Breast (tissue), 4 donors: ENCODE measurements around a stretch of chrX.

GRCh38 chrX:41921964-41922442 is 1.4 kb downstream of the CASK start:
- PRO-cap, 3 experiments = peak in 1 of 3 experiments; most common plus-strand start chrX:41922307 (in 1)
- RRBS = no CpG with 5 or more reads among the region's 12 CpGs

GRCh38 chrX:41946104-41946488 is 22.7 kb upstream of the CASK start:
- PRO-cap, 3 experiments = no peak in any of the 3 experiments
- RRBS = no CpG with 5 or more reads among the region's 5 CpGs

DNA sequence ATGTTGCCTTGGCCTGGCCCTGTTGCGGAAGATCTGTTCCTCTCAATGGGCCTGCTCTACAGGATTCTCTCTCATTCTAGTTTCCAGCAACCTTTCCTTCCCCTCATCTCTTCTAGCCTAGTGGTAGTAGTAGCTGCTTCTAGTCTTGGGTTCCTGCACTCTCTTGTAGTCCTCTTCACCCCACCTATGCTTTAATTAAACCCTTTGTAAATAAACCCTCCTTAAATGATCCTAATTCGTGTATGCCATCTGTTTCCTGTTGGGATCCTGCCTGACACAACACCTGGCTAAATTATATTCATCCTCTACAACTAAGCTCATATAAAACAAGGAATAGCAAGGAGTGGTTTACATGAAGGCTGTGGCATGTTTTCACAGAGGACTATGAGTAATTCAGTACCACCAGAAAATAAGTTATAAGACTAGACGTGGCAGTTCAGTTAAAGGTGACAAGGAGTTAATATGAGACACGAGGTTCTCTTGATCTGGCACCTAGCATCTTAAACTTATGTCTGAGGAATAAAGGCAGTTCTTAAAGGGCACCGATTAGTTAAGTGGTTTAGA is 95.6 kb upstream of the MAOA start:
- PRO-cap, 3 experiments = no peak in any of the 3 experiments
- RRBS = no CpG with 5 or more reads among the region's 5 CpGs

DNA sequence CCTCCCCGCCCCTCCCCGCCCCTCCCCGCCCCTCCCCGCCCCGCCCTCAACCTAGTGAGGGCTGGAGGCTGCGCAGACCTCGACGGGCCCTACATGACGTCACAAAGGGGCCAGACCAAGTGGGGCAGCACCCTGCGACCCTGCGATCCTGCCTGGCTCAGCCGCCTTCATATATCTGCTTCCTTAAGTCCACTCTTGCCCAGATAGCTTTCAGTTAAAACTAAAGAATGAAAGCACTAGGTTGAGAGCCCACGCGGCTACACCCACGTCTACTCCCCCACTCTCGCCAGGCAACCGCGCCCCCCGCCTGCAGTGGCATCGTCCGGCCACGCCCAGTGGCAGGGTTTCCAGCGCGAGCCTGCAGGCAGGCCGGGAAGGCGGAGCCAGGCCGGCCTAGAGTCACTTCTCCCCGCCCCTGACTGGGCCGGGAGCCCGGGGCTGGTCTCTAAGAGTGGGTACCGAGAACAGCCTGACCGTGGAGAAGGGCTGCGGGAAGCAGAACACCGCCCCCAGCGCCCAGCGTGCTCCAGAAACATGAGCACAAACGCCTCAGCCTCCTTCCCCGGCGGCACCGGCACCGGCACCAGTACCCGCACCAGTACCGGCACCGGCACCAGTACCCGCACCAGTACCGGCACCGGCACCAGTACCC is 1.4 kb upstream of the MAOA start:
- PRO-cap, 3 experiments = peak in 3 of 3 experiments; most common plus-strand start position 476 of the sequence (in 3); most common minus-strand start position 337 of the sequence (in 1)
- RRBS = 6% methylated on average over 7 of the region's 47 CpGs

DNA sequence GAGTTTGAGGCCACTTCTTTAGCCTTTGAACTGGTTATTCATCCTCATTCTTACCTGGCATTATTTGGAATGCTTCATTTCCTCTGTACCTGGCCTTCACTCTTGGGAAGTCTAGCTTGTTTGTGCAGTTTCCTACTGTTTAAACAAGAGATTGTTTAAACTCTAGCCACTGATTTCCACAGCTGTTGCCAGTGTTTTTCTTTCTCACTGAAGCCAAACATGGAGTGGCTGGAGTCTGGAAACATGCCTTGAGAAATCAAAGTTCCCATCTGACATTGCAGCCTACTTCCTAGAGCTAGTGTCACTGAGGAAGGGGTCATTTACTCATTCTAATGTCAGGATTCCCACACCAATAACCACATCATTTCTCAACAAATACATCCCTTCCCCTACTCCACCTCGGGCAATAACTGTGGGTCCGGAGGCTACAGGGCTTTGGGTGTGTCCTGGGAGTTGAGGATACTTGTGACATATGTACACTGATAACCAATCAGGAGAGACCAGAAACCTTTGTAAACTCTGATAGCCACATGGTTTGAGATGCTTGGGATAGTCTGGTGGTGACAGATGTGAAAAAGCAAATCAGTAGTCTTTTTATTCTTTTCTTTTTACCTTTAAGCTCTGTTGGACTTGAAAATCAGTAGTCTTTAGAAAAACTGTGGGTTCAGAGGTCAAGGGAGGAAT is 37.9 kb downstream of the MAOA start:
- PRO-cap, 3 experiments = no peak in any of the 3 experiments
- RRBS = no CpG with 5 or more reads among the region's 2 CpGs

- PRO-cap, 3 experiments = no peak in any of the 3 experiments
- RRBS = 10% methylated on average over 7 of the region's 22 CpGs
Measured at GRCh38 chrX:44344041-44344587, 642 bp upstream of the EFHC2 start.

- PRO-cap, 3 experiments = no peak in any of the 3 experiments
- RRBS = no CpG with 5 or more reads among the region's 15 CpGs
Measured at GRCh38 chrX:44871044-44871522, 1.9 kb upstream of the KDM6A start.

- PRO-cap, 3 experiments = peak in 3 of 3 experiments; most common plus-strand start chrX:44872458 (in 1); most common minus-strand start chrX:44872573 (in 3)
- RRBS = 2% methylated on average over 42 of the region's 82 CpGs
Measured at GRCh38 chrX:44872042-44873111, 611 bp upstream of the KDM6A start.

DNA sequence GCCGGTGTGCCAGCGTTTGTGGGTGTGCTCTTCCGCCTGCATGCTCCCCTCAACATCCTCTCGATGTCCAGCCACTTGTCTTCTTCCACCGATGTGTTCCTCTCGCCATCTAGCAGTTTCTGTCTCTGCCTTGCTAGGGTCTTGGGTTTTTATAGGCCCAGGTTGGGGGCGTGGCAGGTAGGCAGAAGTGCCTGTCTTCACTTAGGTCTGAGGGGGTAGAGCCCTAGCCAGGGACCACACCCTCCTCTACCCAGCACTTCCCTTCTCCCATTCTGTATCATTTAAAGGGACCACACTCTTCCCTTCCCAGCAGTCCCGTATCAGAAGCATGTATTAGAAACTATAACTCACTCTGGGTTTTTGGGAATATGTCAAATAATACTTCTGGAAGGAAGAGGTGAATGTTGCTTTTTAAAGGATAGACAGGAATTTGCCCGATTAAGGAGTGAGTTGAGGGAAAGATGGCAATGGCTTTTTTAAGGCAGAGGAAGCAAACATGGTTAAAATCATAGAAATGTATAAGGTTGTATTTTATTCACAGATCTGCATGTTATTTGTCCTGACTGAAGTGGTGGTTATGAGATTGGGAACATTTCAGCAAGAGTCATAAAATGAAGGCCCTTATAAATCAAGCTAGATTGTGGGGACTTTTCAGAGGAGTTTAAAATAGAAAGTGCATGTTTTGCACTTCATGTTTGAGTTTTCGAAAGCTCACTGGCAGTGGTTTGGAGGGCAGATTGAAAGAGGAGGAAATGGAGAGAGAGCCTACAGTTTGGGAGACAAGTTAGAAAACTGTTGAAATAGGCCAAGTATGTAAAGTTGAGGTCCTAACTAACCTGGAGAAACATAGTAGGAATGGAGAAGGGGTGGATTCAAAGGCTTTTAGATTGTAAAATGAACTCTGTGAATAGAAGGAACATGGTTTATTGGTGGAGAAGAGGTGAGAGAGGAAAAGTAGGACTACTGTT is 124.7 kb downstream of the KDM6A start:
- PRO-cap, 3 experiments = no peak in any of the 3 experiments
- RRBS = no CpG with 5 or more reads among the region's 10 CpGs

- PRO-cap, 3 experiments = no peak in any of the 3 experiments
- RRBS = no CpG with 5 or more reads among the region's 7 CpGs
Measured at GRCh38 chrX:45069474-45070482, 130.9 kb downstream of the DIPK2B start.

- PRO-cap, 3 experiments = no peak in any of the 3 experiments
- RRBS = no CpG with 5 or more reads among the region's 2 CpGs
Measured at GRCh38 chrX:45289706-45290103, 89.0 kb upstream of the DIPK2B start.

DNA sequence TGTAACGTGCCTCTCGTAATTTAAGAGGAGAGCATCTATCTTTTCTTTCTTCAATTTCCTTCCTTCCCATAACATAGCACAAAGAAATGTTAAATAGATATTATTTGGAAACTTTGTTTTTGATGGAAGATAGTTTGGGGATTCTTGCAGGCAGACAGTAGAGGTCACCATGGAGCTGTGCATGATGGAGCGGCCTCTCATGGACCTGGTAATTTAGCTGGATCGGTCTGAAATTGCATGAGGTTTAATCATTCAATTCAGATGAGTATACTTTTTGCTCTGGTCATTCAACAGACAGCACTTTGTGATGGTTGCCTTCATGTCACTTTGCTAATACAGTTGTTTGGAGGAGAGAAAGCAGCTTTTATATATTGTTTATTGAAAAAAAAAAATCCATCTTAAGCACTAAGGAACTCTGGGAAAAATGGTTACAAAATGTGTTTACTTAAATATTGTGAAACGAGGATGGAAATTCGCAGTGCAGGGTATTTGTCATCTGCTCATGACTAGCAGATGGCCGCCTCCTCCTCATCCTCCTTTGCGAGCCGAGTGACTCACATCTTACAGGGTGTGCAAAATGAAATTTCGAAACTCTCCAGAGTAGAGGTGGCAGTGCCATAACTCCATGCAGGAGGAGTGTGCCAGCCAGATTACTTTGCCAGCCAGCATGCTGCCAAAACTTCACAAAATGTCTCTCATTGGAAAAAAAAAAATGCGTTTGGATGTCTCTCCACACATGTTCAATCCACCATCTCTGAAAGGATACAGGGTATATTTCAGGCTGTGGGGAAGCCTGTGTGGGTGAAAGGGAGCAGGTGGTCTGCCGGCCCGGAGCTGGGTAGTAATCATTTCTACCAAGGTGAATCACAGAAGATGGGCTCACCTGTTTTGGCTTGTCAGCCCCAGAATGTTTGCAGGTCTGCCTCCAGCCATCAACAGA is 314.8 kb upstream of the DIPK2B start:
- PRO-cap, 3 experiments = no peak in any of the 3 experiments
- RRBS = no CpG with 5 or more reads among the region's 13 CpGs

- PRO-cap, 3 experiments = peak in 1 of 3 experiments; most common minus-strand start chrX:46327609 (in 1)
- RRBS = no CpG with 5 or more reads among the region's 11 CpGs
Measured at GRCh38 chrX:46327280-46328269, 119.5 kb upstream of the KRBOX4 start.

DNA sequence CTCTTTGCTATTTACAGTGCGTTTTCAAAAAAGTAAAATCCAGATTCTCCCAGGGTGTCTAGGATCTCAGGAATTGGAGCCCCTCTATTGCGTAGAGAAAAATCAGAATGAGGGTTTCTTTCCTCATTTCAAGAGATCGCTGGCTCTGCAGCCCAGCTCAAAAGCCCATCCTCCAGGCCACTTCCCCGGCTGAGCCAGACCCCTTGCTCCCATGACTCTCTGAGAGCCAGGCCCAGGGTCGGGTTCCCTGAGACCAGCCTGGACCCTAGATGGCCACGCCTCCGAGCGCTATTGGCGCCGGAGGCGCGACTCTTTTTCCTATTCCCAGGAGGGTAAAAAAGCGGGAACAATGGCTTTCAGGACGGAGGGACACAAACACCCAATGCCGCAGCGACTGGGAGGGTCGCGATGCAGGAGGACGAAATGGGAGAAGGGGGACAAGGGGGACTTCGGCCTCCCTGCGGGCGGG is 524 bp upstream of the KRBOX4 start:
- PRO-cap, 3 experiments = peak in 1 of 3 experiments; most common plus-strand start position 349 of the sequence (in 1); most common minus-strand start position 221 of the sequence (in 1)
- RRBS = 0% methylated on average over 5 of the region's 22 CpGs

DNA sequence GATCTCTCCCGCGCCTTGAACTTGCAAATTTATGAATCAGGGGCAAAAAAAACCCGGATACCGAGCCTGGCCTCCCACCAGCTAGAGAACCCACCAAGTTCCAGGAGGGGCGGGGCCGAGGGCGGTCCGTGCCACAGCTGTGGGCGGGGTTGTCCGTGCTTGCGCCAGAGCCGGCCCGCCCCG is 355 bp upstream of the RP2 start:
- PRO-cap, 3 experiments = peak in 1 of 3 experiments; most common minus-strand start position 101 of the sequence (in 1)
- RRBS = 4% methylated on average over 6 of the region's 14 CpGs

DNA sequence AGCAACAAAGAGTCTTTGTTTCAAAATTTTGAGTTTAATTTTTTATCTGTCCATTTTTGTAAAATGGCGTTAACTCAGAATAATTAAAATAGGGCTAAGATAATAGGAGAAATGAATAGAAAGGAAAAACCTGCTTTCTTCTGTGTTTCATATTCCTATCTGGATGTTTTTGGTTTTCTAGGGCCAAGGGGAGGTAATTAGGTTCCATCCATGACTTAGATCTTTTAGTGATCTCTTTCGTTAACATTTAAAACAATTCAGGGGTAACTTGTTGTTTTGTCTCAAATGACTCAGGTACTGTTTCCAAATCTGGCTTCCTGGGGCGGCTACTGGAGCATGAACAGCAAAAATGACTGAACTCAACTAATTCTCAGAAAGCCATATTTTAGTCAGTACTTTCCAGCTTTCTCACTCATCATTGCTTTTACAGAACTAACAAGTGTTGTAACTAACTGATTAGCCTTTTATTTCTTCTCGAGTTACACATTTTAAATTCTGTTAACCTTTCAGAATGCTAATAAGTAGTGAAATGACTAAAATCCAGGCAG is 55.2 kb downstream of the JADE3 start:
- PRO-cap, 3 experiments = no peak in any of the 3 experiments
- RRBS = no CpG with 5 or more reads among the region's 4 CpGs

DNA sequence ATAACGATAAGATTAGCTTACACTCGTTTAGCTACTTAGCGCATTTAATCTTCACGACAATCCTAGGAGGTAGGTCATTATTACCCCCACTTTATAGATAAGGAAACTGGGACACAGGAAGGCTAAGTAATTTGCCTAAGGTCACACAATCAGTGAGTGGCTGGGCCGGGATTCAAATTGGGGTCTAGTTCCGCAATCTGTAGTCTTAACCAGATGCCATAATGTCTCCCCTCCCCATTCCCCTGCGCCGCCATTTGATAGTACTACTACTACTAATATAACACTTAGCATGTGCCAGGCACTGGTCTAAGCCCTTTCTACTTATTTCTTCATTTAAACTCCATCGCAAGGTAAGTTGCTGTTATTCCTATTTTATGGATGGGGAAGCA is 1.6 kb upstream of the UBA1 start:
- PRO-cap, 3 experiments = no peak in any of the 3 experiments
- RRBS = no CpG with 5 or more reads among the region's 9 CpGs

DNA sequence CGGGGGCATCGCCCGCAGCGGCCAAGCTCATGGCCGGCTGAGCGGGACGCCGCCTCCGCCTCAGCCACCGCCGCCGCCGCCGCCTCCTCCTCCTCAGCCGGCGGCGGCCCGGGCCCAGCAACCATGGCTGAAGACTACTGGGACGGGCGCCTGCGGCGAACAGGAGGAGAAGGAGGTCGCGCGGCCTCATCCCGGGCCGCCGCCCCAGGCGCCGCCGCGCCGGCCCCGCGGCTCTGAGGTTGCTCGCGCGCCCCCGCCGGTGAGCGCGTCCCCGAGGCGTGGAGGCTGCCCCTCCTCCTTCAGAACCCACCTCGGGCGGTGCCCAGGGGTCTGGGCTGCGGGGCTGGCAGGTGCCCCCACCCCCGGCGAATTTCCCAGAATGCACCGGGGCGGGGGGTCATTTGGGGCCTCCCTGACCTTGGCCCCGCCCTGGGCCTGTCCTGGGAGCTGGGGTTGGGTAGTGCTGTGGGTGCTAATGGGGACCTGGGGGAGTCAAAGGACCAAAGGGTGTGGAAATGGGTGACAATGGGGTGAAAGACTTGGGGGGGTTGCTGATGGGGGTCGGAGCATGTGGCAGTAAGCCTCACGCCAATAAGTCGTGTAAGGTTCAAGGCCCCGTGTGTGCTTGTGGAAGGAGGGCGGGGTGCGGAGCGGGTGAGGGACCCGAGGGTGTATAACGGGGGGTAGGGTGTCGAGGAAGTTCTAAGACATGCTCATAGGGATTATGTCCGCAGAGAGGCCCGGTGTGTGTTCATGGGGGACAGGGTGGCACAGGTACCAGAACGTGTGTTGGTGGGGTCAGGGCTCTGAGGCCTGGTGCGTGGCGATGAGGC is 582 bp downstream of the CDK16 start:
- PRO-cap, 3 experiments = peak in 3 of 3 experiments; most common plus-strand start position 430 of the sequence (in 1); most common minus-strand start position 235 of the sequence (in 3)
- RRBS = 2% methylated on average over 31 of the region's 67 CpGs

GRCh38 chrX:47540073-47540272 is 21.0 kb upstream of the ARAF start:
- PRO-cap, 3 experiments = no peak in any of the 3 experiments

GRCh38 chrX:47586510-47587800 is 4.7 kb downstream of the TIMP1 start:
- PRO-cap, 3 experiments = no peak in any of the 3 experiments
- RRBS = 49% methylated on average over 2 of the region's 10 CpGs